Heart (tissue), 3 donors: Measurements from ENCODE around the genes NDUFB10 and CASKIN1.

GRCh38 chr16:1773889-1774411 lies 1.0 kb upstream of the MRPS34 start:
- RAMPAGE, long total RNA, 2 experiments, result no peak in any of the 2 experiments

- RAMPAGE, long total RNA, 2 experiments, result no peak in any of the 2 experiments
These were observed 3.7 kb upstream of the MRPS34 start for GRCh38 chr16:1776360-1777326.

- RAMPAGE, long total RNA, 2 experiments, result no peak in any of the 2 experiments
These were observed 1.1 kb downstream of the HAGH start for GRCh38 chr16:1825560-1825800.

DNA sequence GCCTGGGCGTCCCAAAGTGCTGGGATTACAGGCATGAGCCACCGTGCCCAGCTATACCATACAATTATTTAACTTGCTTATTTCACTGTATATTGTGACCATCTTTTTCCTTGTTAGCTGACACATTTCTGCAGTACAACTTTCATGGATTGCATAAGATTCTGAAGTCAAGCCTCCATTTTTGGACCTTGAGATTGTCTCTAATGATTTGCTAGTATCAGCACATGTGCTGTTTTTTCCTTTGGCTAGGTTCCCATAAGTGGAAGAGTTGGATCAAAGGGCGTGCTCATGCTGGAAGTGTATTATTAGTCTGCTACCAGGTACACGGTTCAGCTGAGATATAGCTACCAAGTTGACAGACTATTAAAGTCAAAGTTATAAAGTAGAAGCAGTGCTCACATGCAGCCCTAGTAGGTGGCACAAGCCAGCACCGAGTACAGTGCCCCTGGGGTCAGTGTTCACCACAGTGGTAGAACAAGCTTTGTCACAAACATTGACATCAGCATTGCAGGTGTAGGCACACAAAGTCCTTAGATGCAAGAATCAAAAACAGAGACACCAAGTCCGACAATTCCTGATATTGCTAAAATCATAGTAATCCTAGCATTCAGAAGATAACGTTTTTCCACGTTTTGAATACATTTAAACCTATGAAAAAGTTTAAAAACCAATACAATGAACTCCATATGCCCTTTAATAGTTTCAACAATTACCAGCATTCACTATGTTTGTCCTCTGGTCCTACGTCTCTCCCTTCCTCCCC lies 3.3 kb downstream of the FAHD1 start:
- RAMPAGE, long total RNA, 2 experiments, result no peak in any of the 2 experiments

DNA sequence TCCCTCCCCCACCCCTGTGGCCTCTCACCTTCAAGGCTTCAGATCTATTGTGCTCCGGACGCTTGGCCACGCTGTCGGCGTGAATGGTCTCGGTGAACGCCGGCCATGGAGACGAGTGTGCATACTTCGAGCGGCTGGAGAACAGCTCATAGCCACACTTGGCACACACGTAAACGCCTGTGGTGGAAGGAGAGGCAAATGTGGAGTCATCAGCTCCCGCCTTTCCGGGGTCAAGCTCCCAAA lies 1.8 kb downstream of the MSRB1 start:
- RAMPAGE, long total RNA, 2 experiments, result no peak in any of the 2 experiments

GRCh38 chr16:1959067-1960129 lies at the start of gene NDUFB10:
NDUFB10 (plus strand) TSS chr16:1959538.
- RAMPAGE, long total RNA, 2 experiments, result start-site peak on the plus strand in 2 of 2 experiments, at chr16:1959507-1959612 at its widest, 19,096 to 84,303 reads per replicate

- RAMPAGE, long total RNA, 2 experiments, result no peak in any of the 2 experiments
These were observed 1.2 kb downstream of the SYNGR3 start for GRCh38 chr16:1990781-1991637.

GRCh38 chr16:2034530-2035013 lies 7.9 kb downstream of the NHERF2 start:
- RAMPAGE, long total RNA, 2 experiments, result no peak in any of the 2 experiments

DNA sequence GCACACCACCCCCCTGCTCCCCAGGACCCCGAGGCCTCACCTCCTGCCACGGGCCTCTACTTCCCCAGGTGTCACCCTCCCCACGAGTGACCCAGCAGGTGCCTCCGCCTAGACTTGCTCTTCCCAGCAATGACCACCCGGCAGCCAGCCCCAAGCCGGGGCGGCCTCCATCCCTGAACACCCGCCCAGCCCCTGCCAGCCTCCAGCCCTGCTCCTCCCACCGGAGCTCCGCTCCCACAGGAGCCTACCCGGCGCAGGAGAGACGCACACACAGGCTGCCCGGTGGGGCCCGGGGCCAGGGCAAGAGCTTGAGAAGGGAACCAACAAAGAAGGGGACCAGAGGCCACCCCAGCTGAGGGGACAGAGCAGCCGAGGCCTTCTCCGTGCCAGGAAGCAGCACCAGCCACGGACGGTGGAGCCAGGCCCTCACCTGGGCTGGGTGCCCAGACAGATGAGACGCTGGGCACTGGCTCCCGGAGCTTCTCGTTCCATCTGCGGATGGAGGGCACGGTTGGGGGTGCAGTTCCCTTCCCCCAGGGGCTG lies 13.9 kb downstream of the PKD1 start:
- RAMPAGE, long total RNA, 2 experiments, result no peak in any of the 2 experiments

DNA sequence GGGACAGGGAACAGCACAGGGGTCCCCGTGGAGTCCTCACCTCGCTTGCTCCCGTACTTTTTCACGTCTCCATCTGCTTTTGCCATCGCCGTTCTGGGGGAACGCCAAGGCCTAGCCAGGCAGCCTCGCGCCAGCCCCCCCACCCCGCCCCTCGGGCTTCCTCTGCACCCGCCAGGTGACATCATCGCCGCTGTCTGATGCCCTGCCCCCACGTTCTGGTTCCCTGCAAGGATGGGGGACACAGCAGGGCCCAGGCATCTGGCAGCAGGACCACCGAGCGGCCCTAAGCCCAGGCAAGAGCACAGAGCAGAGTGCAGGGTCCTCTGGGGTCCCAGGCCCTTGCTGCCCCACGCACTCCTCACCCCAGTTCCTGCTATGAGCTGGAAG lies 12.3 kb downstream of the PKD1 start:
- RAMPAGE, long total RNA, 2 experiments, result no peak in any of the 2 experiments

DNA sequence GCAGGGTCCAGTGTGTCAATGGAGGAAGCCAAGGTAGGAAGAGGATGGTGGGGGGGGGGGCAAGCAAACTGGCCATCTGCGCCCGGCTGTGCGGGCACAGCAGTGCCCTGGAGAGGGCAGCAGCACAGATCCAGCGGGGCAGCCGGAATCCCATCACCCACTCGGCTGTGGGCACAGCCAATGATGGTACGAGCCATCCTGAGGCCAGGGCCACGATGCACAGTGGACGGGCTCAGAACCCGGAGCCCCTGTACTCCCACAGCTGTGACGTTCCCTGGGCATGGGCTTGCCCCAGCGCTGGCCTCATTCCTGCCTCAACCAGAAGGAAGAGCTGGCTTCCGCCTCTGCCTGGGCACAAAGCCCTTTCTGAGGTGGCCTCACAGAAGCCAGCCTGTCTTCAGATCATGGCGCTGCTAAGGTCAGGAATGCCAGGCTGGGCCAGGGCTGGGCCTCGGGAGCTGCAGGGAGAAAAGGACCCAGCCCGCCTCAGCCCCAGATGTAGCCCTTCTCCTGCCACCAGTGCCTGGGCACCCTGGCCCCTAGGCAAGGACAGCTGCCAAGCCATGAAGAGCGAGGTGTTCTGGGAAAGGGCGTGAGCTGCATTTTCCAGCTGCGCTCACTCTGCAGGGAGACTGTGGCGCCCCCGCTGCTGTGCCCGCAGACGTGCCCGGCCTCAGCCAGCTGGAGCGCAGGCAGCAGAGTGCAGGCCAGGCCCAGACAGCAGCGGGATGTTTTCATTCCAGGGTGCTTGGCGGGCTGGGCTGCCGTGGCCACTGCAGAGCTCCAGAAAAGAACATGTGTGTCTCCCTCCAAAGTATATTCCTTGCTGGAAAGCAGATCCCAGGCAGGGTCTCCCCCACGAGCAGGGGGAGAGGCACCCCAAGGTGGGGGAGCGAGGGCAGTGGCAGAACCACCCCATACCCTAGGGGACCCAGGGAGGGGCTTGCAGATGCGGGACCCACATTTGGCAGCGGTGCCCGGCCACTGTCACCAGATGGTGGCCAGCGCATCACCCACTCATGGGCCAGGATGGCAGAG lies 9.4 kb downstream of the PKD1 start:
- RAMPAGE, long total RNA, 2 experiments, result no peak in any of the 2 experiments

DNA sequence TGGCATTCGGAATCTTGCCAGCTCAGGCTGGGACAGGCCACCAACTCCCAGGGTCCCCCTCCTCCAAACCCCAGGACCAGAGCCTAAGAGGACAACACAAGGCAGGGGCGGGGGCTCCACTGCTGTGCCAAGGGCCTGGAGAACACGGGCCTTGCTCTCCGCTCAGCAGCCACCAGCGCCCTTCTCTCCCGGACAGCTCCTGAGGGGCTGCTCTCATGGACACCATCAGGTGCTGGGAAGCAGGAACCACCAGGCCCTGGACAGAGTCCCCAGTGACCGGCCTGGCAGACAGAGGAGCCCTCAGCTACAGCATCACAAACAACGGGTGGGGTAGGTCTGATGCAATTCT lies 2.0 kb downstream of the PKD1 start:
- RAMPAGE, long total RNA, 2 experiments, result no peak in any of the 2 experiments

DNA sequence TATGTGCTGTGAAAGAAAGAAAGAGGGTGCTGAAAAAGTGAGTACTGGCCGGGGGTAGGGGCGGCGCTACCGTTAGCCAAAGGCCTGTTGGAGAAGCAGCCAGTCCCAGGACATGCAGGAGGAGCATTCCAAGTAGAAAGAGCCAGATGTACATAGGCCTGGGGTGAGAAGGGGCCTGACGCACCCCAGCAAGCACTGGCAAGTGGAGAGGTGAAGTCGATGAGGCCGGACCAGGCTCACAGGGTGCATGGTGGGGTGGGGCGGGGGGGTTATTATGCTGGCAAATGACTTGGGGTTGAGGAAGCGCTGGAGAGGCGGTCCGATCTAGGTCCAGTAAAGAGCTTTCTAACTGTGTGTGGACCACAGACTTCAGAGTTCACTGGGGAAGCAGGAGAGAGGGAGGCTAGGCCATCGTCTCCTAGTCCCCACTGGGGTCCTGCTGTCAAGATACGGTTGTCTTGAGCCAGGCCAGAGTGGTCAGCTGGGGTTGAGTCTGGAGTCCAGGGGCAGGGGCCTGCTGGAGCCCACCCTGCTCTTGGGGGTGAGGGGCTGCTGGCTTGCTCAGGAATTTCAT lies 983 bp downstream of the TRAF7 start:
- RAMPAGE, long total RNA, 2 experiments, result no peak in any of the 2 experiments

GRCh38 chr16:2196104-2197152 lies at the start of gene CASKIN1:
CASKIN1 (minus strand) TSS chr16:2196605.
- RAMPAGE, long total RNA, 2 experiments, result no peak in any of the 2 experiments

- RAMPAGE, long total RNA, 2 experiments, result no peak in any of the 2 experiments
These were observed 4.6 kb downstream of the ECI1 start for GRCh38 chr16:2246753-2247155.

GRCh38 chr16:2458506-2459431 lies 1.1 kb upstream of the TEDC2 start:
- RAMPAGE, long total RNA, 2 experiments, result no peak in any of the 2 experiments

DNA sequence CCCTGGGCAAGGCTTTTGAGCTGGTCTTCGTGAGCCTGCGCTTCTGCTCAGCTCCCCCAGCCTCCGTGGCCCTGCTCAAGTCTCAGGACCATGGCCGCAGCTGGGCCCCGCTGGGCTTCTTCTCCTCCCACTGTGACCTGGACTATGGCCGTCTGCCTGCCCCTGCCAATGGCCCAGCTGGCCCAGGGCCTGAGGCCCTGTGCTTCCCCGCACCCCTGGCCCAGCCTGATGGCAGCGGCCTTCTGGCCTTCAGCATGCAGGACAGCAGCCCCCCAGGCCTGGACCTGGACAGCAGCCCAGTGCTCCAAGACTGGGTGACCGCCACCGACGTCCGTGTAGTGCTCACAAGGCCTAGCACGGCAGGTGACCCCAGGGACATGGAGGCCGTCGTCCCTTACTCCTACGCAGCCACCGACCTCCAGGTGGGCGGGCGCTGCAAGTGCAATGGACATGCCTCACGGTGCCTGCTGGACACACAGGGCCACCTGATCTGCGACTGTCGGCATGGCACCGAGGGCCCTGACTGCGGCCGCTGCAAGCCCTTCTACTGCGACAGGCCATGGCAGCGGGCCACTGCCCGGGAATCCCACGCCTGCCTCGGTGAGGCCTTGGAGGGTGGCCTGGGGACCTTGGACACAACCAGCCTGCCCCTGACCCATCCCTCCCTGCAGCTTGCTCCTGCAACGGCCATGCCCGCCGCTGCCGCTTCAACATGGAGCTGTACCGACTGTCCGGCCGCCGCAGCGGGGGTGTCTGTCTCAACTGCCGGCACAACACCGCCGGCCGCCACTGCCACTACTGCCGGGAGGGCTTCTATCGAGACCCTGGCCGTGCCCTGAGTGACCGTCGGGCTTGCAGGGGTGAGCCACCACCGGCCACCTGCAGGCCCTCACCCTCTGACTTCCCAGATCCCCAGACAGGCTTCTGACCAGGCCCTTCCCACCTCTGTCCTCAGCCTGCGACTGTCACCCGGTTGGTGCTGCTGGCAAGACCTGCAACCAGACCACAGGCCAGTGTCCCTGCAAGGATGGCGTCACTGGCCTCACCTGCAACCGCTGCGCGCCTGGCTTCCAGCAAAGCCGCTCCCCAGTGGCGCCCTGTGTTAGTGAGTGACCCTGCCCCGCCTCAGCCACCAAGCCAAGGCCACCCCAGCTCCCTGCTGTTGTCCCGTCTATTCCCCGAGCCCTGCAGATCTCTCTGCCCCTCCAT lies 1.3 kb downstream of the NTN3 start:
- RAMPAGE, long total RNA, 2 experiments, result no peak in any of the 2 experiments

DNA sequence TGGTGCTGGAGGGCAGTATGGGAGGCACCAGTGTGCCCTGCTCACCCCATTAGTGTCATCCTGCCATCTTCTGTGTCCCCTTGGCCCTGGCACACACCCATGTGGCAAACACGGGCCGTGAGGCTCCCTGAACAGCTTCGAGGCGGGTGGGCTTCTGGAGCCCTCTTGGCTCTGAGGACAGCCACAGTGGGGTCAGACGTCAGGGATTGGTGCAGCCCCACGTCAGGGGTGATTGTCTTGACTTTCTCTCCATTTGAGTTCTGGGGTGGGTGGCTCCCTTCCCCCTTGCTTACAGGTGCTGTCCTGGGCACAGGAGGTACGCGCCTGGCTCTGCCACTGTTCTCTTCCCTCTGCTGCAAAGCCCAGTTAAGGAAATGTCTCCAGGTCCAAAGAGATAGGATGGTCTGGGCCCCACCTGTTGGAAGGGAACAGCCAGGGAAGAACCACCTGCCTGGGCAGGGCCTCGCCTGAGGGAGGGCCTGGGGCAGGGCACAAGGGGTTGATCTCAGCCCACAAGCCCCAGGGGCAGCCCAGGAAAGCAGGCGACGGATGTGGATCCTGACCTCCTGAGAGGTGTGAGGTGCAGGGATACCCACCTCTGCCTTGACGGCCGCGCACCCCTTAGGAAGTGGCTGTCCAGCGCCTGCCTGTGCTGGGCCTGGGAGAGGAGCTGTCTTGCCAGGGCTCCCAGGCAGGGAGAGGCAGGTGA lies 765 bp downstream of the CEMP1 start:
- RAMPAGE, long total RNA, 2 experiments, result no peak in any of the 2 experiments

GRCh38 chr16:2531596-2532445 lies 613 bp upstream of the CEMP1 start:
- RAMPAGE, long total RNA, 2 experiments, result no peak in any of the 2 experiments

DNA sequence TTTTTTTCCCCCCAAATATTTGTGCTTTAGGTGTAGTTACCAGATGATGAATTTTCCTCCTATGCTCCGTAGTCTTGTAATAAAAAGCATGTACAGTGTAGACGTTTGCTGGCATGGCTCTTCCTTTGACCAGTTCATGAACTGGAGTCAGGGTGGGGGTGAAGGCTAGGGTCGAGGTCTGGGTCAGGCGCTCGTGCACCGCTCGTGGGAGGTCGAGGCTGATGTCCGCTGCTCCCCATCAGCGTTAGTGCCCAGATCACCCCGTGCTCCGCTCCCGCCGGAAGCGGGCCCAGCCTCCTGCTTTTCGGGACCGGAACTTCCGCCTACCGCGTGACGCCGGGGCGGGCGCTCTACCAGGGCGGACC lies 241 bp upstream of the KCTD5 start:
- RAMPAGE, long total RNA, 2 experiments, result start-site peak on the minus strand in 2 of 2 experiments, centred at positions 279 to 280 of the sequence, 20 to 97 reads per replicate